ENCODE measurements around a stretch of chr15.

DNA sequence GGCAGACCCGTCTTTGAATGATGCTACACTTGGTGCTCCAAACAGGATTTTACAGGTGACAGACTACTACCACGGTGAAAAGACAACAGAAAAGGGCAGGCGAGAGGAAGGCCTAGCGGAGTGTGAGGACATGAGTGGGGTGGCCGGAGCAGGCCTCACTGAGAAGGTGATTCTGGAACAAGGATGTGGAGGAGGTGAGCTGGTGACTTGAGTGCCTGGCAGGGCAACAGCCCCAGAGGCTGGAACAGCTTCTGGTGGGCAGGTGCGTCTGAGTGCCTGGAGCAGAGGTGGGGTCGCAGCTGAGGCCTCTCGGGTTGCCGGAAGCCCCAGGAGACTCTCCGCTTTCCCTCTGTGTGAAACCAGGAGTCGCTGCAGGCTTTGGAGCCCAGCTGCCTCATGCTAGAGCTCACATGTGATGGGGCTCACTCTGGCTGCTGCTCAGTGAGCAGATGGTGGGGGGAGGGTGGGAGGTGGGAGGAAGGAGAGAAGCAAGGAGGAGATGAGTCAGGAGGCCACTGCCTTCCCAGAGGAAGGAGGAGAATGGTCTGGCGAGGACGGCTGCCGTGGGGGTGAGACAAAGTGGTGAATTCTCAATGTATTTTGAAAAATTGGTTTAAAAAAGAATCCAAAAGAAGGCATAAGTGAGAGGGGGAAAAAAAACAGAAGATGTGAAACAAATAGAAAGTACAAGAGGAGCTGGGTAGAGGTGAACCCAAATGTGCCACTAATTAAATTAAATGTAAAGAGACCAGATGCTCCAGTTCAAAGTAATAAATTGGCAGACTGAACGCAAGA lies 130.3 kb downstream of the OTUD7A start:
- PRO-cap: no peak
- RAMPAGE, long total RNA, 5 experiments: no peak in any of the 5 experiments
- RRBS: no CpG with 5 or more reads among the region's 15 CpGs

DNA sequence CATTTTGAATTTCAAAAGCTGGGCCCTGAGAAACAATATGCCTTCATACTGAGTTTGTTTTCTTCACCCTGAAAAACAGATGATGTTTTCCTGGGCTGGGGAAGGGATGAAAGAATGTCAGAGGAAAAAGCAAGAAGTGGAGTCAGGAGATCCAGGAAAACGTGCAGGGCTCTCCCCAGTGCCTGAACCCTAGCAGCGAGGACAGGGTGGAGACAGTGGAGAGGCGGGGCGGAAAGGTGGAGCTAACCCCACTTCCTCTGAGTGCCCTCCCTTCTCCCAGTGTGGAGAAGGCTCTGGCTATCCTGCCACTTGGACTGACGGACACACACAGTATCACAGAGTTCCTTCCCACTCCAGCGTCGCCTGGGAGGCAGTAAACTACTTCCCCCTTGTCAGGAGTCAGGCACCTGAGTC lies 34.5 kb upstream of the OTUD7A start:
- PRO-cap: no peak
- RAMPAGE, long total RNA, 5 experiments: no peak in any of the 5 experiments
- RRBS: no CpG with 5 or more reads among the region's 7 CpGs

- PRO-cap: no peak
- RAMPAGE, long total RNA, 5 experiments: no peak in any of the 5 experiments
- RRBS: no CpG with 5 or more reads among the region's 14 CpGs
Observed at GRCh38 chr15:31925281-31926182, 55.1 kb upstream of the OTUD7A start.

DNA sequence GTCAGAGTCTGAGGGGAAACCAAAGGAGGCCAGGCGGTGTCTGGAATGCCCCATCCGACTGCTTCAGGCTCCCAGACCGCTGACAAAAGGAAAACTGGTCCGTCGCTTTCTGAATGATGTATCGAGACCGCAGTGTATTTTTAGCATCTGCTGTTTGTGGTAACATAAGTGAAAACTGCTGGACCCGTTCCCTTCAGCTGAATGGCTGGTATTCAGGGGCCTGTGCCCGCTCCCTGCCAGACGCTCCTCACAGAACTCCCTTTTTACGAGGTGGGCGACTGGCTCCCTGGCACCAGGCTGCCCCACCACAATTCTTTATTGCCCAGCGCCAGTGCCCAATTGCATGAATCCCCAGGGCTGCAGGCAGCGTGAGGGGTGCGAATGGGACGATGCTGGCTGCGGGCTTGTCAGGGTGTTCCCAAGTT lies 30.5 kb downstream of the SCG5 start:
- PRO-cap: no peak
- RAMPAGE, long total RNA, 5 experiments: no peak in any of the 5 experiments
- RRBS: no CpG with 5 or more reads among the region's 17 CpGs

GRCh38 chr15:32677194-32677624 lies 35.7 kb downstream of the SCG5 start:
- PRO-cap: no peak
- RAMPAGE, long total RNA, 5 experiments: no peak in any of the 5 experiments
- RRBS: no CpG with 5 or more reads among the region's 4 CpGs

- PRO-cap: no peak
- RAMPAGE, long total RNA, 5 experiments: start-site peak on the plus strand in 2 of 5 experiments, at chr15:32730693-32731146 at its widest, 15 to 49 reads per replicate
- RRBS: 12% methylated on average over 6 of the region's 21 CpGs
Observed at GRCh38 chr15:32730649-32731385, 13.0 kb downstream of the GREM1 start.

- PRO-cap: no peak
- RAMPAGE, long total RNA, 5 experiments: start-site peak on the plus strand in 1 of 5 experiments, at chr15:32732140-32732517 at its widest, 13 reads per replicate
- RRBS: no CpG with 5 or more reads among the region's 5 CpGs
Observed at GRCh38 chr15:32731699-32732627, 14.2 kb downstream of the GREM1 start.

- PRO-cap: no peak
- RAMPAGE, long total RNA, 5 experiments: start-site peak on the minus strand in 1 of 5 experiments, at chr15:32773633-32773813 at its widest, 7 reads per replicate
- RRBS: no CpG with 5 or more reads among the region's 5 CpGs
Observed at GRCh38 chr15:32773423-32774002, 55.7 kb downstream of the GREM1 start.

DNA sequence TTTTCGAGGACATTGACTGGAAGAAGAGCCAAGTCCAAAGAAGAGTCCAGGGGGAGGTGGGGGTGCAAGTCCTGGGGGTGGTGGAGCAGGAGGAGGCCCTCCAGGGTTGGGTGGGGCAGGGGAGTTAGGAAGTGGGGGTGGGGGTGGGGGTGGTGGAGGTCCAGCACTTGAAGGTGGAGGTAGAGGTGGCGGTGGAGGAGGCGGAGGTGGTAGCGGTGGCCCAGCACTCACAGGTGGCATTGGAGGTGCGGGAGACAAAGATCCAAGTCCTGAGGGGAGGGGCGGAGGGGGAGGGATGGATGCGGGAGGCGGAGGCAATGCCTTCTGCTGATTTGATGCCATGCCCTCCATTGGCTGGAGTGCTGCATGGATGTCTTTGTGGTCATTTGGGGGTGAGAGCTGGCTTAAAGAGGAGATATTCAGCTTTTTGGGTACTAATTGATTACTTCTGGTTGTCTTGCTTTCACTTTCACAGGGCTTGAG lies 225.7 kb downstream of the FMN1 start:
- PRO-cap: unidirectional peak, minus-strand start at position 264 of the sequence
- RAMPAGE, long total RNA, 5 experiments: start-site peak on the minus strand in 2 of 5 experiments, centred at positions 23 to 367 of the sequence, 29 to 132 reads per replicate
- RRBS: no CpG with 5 or more reads among the region's 8 CpGs

DNA sequence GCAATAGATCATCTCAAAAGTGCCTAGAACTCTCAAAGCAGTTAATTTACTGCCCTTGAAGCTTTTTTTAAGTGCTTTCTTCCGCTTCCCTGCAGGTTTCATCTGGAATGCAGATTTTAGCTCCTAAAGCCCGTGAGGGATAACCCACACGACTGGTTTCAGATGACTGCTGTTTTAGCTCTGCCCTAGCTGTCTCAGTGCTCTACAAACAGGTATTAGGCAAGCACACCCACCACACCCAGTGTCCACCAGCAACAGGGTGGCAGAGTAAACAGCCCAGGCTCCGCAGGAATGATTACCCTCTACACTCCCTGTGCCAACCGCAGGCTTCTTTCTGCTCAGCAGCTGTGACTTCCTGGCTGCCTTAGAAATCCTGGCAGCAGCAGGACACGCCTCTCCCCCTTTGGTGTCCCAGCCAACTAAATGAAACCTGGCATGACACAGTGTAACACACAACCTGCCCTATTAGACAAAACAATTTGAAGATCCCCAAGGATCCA lies 125.9 kb downstream of the FMN1 start:
- PRO-cap: unidirectional peak, minus-strand start at position 176 of the sequence; bidirectional peak, plus-strand start at position 422 of the sequence, minus-strand start at position 196 of the sequence
- RAMPAGE, long total RNA, 5 experiments: no peak in any of the 5 experiments
- RRBS: no CpG with 5 or more reads among the region's 6 CpGs

GRCh38 chr15:33088575-33089448 lies 105.7 kb downstream of the FMN1 start:
- PRO-cap: no peak
- RAMPAGE, long total RNA, 5 experiments: no peak in any of the 5 experiments
- RRBS: no CpG with 5 or more reads among the region's 9 CpGs

- PRO-cap: no peak
- RAMPAGE, long total RNA, 5 experiments: no peak in any of the 5 experiments
- RRBS: no CpG with 5 or more reads among the region's 2 CpGs
Observed at GRCh38 chr15:33104440-33104796, 90.1 kb downstream of the FMN1 start.

DNA sequence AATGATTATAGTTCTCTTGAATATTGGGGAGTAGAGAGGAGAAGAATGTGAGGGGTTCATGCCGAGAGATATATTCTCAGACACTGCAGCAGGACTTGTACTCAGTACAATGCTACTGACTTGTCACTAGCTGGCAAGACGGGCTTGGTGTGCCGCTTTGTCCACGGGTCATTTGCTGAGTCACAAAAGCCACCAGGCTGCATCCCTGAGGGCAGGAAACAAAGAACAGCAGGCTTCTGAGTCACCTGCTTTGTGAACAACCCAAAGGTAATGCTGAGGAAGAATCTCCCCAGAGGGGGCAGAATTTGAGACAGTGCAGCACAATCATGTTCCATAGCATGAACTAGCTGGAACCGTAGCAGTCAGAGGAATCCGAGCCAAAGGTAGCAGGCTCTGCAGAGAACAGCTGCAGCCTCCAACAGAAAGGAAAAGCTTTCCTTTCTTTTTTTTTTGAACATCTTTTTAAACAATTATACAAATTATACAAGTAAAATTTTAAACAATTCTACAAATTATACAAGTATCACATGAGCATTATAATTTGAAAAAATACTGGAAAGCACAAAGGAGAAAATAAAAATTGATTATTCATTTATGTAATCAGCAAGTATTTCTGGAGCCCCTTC lies 7.4 kb upstream of the FMN1 start:
- PRO-cap: no peak
- RAMPAGE, long total RNA, 5 experiments: no peak in any of the 5 experiments
- RRBS: no CpG with 5 or more reads among the region's 6 CpGs

DNA sequence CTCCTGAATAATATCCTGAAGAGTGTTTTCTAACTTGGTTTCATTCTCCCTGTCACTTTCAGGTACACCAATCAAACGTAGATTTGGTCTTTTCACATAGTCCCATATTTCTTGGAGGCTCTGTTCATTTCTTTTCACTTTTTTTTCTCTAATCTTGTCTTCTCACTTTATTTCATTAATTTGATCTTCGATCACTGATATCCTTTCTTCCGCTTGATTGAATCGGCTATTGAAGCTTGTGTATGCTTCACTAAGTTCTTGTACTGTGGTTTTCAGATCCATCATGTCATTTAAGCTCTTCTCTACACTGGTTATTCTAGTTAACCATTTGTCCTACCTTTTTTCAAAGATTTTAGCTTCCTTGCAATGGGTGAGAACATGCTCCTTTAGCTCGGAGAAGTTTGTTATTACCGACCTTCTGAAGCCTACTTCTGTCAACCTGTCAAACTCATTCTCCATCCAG lies 46.0 kb downstream of the SLC12A6 start:
- PRO-cap: no peak
- RAMPAGE, long total RNA, 5 experiments: start-site peak on the minus strand in 1 of 5 experiments, centred at positions 161 to 312 of the sequence, 6 to 9 reads per replicate
- RRBS: no CpG with 5 or more reads among the region's 6 CpGs

DNA sequence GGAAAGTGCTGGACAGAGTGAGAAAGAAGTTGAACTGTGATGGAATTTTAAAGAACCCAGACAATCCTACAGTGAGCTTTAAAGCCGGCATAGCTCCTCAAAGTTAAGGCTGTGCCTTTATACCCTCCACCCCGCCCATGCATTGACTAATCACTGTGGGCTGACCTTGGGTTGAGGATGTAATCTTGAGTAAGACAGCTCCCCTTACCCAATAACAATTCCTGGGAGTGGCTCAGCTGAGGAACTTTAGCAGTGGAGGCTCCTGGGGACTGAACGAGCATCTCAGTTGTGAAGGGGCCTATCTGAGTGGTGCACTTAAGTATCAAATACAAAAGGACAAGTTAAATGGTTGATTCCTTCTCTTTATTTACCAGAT lies 35.7 kb upstream of the ZNF770 start:
- PRO-cap: no peak
- RAMPAGE, long total RNA, 5 experiments: no peak in any of the 5 experiments
- RRBS: no CpG with 5 or more reads among the region's 3 CpGs

- PRO-cap: no peak
- RAMPAGE, long total RNA, 5 experiments: no peak in any of the 5 experiments
- RRBS: no CpG with 5 or more reads among the region's 7 CpGs
Observed at GRCh38 chr15:35282883-35283719, 198.0 kb upstream of the NANOGP8 start.

- PRO-cap: no peak
- RAMPAGE, long total RNA, 5 experiments: start-site peak on the minus strand in 1 of 5 experiments, at chr15:35299182-35299242 at its widest, 5 reads per replicate
- RRBS: over 99% methylated on average over 10 of the region's 32 CpGs
Observed at GRCh38 chr15:35298921-35299572, 214.0 kb upstream of the NANOGP8 start.

DNA sequence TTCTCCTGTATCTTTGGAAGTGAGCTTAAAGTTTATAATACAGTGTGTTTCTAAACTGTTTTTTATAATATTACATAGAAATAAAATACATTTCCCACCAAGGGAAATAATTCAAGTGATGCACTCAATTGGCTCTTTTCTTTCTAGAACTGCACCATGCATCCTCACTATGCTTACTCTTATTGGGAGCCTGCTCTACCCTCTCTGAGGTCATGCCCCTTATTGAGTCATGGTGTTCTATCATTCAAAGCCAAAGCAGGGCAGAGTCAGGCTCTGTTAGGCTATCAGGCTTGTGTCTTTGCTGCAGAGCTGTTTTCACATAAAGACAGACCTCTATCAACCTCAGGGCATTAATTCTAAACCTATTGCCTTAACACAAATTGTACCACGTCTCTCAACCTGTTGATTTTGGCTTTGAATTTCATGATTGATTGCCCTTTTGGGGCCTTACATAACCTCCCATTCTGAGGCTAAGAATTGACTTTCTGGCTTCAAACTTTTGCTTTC lies 221.2 kb upstream of the NANOGP8 start:
- PRO-cap: no peak
- RAMPAGE, long total RNA, 5 experiments: no peak in any of the 5 experiments
- RRBS: no CpG with 5 or more reads among the region's 1 CpG

DNA sequence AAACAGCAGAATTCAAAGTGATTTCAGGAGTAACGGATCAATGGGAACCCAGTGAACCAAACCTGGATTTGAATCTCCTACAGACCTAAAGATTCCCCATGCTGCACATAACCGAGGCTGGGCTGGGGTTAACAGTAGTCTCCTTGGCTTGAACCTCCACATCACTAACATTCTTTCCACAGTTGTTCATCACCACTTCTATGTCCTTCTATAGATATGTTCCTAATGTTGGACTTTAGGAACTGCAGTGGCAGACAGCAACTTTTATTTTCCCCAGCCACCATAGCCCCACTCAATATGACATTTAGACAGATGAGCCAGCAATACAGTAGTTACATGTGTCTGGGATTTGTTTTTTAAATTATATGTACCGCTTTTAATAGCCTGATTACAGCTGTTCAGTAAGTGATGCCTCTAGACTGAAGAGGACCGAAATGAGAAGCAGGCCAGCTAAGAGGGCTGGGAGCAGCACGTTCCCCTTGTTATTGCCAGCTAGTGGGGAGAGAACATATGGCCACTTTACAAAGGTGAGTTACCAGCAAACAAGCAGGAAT lies 472.7 kb upstream of the CDIN1 start:
- PRO-cap: no peak
- RAMPAGE, long total RNA, 5 experiments: no peak in any of the 5 experiments
- RRBS: no CpG with 5 or more reads among the region's 5 CpGs

DNA sequence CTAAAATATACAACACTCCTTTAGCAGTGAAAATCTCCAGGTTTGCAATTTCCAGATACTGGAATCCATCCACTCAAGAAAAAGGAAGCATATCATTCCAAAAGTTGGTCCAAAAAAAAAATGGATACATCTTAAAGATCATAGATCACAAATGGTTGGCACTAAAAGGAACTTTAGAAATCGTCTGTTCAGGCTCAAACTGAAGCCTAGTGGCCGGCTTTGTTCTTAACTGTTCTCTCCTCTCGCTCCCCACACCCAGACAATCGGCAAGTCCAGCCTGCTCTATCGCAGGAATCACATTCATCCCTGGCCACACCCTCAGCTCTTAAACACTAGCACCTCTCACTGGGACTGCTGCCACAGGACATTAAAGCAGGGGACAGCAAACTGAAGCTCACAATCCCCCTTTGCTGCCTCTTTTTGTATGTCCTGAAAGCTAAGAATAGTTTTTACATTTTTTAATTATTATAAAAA lies 130.2 kb upstream of the CDIN1 start:
- PRO-cap: no peak
- RAMPAGE, long total RNA, 5 experiments: no peak in any of the 5 experiments
- RRBS: no CpG with 5 or more reads among the region's 5 CpGs